Measurements from ENCODE around the gene ZFP42.

DNA sequence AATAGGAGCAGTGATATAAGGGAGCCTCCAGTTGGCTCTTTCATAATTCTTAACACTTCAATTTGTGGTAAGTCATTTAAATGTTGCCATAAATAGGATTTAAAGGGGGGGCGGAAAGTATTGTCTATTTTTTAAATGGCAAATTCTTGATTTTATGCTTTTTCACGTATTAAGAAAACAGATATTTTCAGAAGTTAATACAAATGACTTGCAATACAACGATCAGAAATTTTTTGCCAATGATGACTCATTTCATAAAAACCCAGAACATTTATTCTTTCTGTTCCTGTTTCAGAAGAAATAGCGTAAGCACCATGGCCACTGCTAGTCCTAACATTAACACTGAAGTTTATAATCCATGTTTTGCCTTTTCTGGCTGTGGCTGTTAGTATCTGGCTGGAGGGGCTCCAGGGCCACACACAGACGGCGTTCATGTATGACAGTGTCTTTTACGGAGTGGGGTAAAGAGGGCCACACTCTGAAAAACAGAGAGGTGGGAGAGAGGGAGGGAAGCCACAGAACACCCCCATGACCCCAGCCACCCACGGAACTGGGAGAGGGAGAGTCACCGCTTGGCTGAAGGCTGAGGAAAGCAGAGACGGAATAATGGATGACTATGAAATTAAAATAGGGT is 115.9 kb upstream of the FAT1 start:
- RAMPAGE, long total RNA = no peak
- RRBS = no CpG with 5 or more reads among the region's 10 CpGs

DNA sequence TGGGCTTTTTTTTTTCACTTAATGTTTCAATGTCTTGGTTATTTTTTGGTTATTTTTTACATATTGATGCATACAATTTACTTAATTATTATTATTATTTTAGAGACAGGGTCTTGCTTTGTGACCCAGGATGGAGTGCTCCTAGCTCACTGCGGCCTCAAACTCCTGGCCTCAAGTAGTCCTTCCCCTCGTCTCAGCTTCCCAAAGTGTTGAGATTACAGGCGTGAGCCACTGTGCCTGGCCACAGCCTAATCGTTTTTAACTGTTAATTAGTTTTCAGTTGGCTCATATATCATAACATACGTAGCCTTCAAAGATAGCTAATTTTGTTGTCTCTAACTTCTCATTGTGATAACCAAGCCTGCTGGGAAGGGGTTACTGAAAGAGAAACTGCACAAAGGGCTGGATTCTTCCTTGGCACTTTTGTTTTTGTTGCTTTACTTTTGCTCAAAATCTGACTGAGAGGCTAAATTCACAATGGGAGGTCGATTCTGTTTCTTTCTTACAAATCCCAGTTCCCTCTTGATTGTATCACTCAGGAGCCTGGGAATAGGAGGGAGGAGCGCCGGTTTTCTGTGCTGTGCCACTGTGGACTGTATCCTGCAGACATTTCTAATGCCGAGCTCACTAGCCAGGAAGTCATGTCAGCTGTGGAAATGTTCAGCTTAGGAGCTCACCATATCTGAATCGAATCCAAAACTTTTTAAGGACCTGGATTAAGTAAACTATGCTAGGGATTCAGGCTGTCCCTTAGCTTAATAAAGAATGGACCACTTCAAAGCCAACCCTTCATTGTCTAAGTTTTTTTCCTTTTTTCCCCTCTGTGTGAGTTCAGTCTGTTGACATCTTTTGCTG is 120.4 kb upstream of the FAT1 start:
- RAMPAGE, long total RNA = no peak
- RRBS = no CpG with 5 or more reads among the region's 10 CpGs

GRCh38 chr4:186946097-186946535 is 222.5 kb upstream of the FAT1 start:
- RAMPAGE, long total RNA = no peak
- RRBS = no CpG with 5 or more reads among the region's 7 CpGs

GRCh38 chr4:187995282-187995877 is at the start of gene ZFP42:
Gene ZFP42, plus strand, starts transcription at chr4:187995771.
- RAMPAGE, long total RNA = no peak
- RRBS = 8% methylated on average over 34 of the region's 50 CpGs

- RAMPAGE, long total RNA = no peak
- RRBS = no CpG with 5 or more reads among the region's 46 CpGs
These were observed 20.4 kb downstream of the TRIML1 start for GRCh38 chr4:188159388-188160263.

DNA sequence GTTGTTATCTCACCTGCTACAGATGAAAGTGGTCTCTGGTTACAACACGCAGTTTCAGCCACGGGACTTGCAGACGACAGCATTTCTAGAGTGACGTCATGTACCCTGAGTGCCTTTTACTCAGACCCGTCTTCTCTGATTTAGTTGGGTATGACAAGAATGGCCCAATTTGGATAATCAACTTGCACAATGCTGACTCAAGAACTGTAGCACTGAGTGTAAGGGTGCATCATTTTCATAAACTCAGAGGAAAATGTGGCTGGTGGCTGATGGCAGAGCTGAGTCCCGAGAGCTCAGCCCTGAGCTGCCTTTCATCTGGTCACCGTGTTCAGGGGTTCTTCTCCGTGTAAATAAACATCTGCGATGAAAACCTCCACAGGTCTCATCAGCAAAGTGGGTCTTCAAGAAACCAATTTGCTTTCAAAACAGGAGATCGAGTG is 281.3 kb upstream of the FRG1 start:
- RAMPAGE, long total RNA = no peak
- RRBS = no CpG with 5 or more reads among the region's 10 CpGs

DNA sequence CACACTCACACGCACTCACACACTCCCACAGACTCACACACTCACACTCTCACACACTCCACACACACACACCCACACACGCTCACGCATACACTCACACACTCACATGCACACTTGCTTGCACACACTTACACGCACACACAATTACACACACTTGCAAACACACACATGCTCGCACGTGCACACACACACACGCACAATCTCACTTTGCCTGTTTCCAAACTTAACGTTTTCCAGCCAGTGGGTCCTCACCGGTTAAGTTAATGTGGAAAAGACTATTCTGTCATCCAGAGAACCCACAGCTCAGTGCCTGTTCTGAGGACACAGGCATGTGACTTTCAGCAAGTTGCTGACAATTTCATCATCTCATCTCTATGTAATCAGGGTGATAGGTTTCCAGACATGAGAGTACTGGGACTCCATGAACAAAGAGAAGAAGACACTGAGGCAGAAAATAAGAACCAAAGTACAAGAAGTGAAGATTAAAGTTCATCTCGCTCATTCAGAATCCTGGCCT is 153.3 kb upstream of the FRG1 start:
- RAMPAGE, long total RNA = no peak
- RRBS = no CpG with 5 or more reads among the region's 10 CpGs

Measured in cardiac muscle cell (in vitro differentiated cells and primary cell).